Epithelial cell of alveolus of lung (primary cell): Measurements from ENCODE around the genes PCYOX1 and FIGLA.

DNA sequence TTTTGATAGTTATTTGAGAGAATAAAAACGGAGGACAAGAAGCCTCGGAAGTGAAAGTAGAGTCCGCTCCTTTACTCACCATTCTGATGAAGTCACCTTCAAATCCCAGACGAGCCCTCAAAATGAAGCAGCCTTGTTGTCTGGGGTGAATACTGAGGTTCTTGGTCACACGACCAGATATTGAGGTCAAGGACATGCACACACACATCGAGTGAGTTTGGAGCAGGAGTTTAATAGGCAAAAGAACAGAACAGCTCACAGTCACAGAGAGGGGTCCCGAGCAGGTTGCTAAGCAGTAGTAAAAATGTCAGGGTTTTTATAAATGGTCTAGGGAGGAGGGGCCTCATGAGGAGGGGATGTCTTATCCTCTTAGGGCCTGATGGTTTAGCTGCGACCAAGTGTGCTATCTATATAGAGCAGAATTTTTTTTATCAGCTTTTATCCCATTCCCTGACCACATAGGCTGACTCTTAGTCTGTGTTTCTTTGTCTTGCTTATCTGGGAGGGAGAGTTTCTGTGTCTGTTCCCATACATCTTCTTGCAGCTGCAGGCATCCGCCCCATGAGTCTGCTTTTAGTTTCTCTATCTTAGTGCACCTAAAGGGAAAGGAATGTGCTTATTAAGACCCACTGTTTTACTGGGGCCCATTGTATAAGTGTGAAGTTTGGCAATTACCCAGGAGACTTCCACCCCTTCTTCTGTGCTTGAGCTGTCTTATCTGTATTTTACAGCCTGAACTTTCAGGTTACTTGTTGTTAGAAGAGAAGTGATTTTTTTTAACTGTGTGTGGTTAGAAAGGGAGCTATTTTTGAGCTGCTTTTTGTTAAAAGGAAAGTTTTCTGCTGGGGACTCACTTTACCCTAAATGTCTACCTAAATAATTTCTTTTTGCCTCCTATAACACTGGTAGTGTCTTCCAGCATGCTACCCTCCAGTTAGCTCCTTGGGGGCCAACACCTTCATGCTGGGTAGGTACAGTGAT is 30.5 kb upstream of the GMCL1 start:
- RAMPAGE, long total RNA = no peak
- RRBS = no CpG with 5 or more reads among the region's 9 CpGs

DNA sequence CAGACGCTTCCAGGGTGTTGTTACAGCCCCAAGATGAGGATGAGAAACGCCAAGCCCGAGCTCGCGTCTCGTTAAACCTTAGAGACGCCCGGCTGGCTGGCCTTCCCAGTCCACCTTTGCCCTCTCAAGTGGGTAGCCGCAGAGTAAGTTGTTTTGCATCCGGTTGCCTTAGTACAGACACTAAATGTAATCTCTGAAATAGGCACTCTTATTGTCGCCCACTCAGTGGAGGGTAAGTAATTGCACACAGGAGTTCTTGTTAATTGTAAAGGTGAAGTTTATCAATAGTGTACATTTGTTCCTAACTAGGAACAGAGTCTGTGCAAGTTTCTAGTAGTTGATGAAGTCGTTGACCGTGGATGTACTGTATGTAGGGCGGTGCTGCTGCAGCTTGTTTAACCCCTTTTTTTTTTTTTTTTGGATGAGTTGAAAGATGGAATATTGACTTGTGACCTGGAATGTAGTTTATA is 936 bp downstream of the GMCL1 start:
- RAMPAGE, long total RNA = no peak
- RRBS = 2% methylated on average over 3 of the region's 14 CpGs

- RAMPAGE, long total RNA = no peak
- RRBS = no CpG with 5 or more reads among the region's 8 CpGs
Observed at GRCh38 chr2:69921114-69921999, 6.4 kb downstream of the MXD1 start.

DNA sequence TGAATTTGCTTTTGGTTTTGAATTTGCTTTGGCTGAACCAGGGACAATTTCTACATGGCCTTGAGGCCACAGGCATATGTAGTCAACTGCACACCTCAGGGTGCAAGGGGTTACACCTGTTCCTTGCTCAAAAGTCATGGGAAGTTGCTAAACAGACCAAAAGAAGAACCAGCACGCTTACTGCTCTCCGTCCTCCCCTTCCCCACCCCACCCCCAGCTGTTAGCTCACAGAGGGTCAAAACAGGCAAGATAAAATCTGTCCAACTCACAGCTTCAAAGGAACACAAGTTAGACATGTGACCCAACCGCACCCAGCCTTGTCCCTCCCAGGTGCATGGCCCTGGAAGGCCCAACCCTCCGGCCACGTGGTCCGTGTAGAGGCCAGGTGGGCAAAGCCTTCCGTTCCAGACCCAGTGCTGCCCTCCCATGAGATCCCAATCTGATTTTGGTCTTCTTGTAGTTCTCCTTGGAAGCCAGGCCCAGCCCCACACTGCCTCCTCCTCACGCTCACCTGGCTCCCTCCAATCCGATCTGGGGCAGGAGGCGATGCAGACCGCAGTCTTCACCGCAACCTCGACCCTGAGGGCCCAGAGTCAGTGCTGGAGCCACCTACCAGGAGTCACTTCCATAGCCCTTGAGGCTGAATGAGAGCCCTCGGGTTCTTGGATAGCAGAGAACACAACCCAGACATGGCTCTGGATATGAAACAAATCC is 14.5 kb upstream of the ASPRV1 start:
- RAMPAGE, long total RNA = no peak
- RRBS = no CpG with 5 or more reads among the region's 14 CpGs

GRCh38 chr2:70009783-70011002 is 48.8 kb upstream of the ASPRV1 start:
- RAMPAGE, long total RNA = no peak
- RRBS = no CpG with 5 or more reads among the region's 14 CpGs

GRCh38 chr2:70043378-70044023 is 43.8 kb upstream of the PCBP1 start:
- RAMPAGE, long total RNA = no peak
- RRBS = no CpG with 5 or more reads among the region's 5 CpGs

GRCh38 chr2:70044688-70045499 is 42.4 kb upstream of the PCBP1 start:
- RAMPAGE, long total RNA = no peak
- RRBS = no CpG with 5 or more reads among the region's 9 CpGs

- RAMPAGE, long total RNA = no peak
- RRBS = no CpG with 5 or more reads among the region's 15 CpGs
Observed at GRCh38 chr2:70084885-70086000, 2.0 kb upstream of the PCBP1 start.

DNA sequence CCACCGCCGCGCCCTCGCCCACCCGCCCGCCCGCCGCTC is within 50 bp of the PCBP1 start:
- RAMPAGE, long total RNA = no peak
- RRBS = under 1% methylated on average over 5 of the region's 8 CpGs

DNA sequence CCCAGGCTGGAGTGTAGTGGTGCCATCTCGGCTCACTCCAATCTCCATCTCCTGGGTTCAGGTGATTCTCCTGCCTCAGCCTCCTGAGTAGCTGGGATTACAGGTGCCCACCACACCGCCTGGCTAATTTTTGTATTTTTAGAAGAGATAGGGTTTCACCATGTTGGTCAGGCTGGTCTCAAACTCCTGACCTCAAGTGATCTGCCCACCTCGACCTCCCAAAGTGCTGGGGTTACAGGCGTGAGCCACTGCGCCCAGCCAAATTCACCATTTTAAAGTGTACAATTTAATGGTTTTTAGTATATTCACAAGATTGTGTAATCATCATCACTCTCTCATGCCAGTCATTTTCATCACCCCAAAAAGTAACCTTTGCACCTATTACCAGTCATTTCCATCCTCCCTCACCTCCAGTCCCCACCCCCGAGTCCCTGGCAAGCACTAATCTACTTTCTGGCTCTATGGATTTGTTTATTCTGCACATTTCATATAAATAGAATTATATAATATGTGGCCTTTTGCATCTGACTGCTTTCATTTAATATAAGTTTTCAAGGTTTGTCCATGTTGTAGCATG is 10.7 kb downstream of the PCBP1 start:
- RAMPAGE, long total RNA = no peak
- RRBS = no CpG with 5 or more reads among the region's 6 CpGs

DNA sequence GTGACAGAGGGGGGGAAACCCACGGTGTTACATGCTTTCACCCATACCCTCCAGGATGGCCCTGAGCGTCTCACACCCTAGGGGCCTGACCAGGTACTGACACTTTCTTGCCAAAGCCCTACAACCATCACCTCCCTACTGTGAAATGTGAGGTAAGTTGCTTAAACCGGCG is 49.8 kb downstream of the C2orf42 start:
- RAMPAGE, long total RNA = no peak
- RRBS = no CpG with 5 or more reads among the region's 4 CpGs

- RAMPAGE, long total RNA = no peak
- RRBS = no CpG with 5 or more reads among the region's 10 CpGs
Observed at GRCh38 chr2:70141330-70141885, 49.4 kb downstream of the C2orf42 start.

DNA sequence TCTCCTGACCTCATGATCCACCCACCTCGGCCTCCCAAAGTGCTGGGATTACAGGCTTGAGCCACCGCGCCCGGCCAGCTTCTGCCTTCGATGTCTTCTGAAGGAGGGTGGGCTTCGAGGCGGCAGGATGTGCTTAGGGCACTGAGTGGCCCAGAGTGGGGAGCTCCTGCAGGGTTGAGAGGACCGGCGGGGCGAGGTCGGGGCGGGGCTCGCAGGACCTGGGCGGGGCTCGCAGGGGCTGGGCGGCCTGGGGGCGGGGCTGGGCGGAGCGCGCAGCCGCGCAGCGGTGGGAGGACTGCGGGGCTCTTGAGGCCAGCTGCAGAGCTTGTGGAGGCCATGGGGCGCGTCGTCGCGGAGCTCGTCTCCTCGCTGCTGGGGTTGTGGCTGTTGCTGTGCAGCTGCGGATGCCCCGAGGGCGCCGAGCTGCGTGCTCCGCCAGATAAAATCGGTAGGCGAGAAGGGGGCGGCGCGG is at the start of gene PCYOX1:
Gene PCYOX1 (plus strand): TSS at position 309 of the 472 bp plus-strand sequence.
- RAMPAGE, long total RNA = start-site peak on the plus strand centred at position 303 of the sequence, 60 bp wide, 584 and 660 reads in 2 replicates
- RRBS = no CpG with 5 or more reads among the region's 42 CpGs

DNA sequence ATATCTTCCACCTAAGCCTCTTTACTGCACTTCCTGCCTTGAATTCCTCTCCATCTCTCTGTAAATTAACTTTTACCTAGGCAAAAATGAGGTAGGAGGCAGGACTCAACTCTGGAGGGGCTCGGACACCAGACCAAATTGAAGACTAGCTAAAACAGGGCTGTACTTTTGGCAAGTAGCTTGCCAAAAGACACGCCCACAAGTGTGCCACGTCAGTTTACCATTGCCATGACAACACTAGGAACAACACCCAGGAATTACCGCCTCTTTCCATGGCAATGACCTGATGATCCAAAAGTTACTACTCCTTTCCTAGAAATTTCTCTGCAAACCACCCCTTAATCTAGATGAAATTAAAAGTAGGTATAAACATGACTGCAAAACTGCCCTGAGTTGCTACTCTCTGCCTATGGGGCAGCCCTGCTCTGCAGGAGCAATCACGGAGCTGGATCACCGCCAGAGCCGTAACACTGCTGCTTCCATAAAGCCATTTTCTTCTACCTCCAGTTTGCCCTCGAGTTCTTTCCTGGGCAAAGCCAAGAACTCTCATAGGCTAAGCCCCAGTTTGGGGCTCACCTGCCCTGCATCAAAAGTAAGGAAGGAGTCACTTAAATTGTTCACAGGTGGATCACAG is 65.9 kb upstream of the FAM136A start:
- RAMPAGE, long total RNA = no peak
- RRBS = no CpG with 5 or more reads among the region's 8 CpGs

GRCh38 chr2:70403095-70403664 is 101.3 kb upstream of the FAM136A start:
- RAMPAGE, long total RNA = no peak
- RRBS = no CpG with 5 or more reads among the region's 7 CpGs

- RAMPAGE, long total RNA = no peak
- RRBS = no CpG with 5 or more reads among the region's 3 CpGs
Observed at GRCh38 chr2:70524824-70525661, 28.6 kb downstream of the TGFA start.

GRCh38 chr2:70715311-70715675 is 52.7 kb downstream of the ADD2 start:
- RAMPAGE, long total RNA = no peak
- RRBS = no CpG with 5 or more reads among the region's 3 CpGs

DNA sequence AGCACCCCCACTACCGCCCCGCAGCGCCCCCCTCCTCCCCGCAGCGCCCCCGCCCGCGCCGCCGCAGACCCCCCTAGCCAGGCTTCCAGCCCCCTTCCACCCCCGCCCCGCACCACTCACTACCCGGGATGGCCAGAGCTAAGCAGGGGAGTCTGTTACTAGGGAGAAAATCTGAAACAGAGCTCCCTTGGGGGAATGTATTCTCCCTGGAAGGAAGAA is 260 bp upstream of the ADD2 start:
- RAMPAGE, long total RNA = no peak
- RRBS = no CpG with 5 or more reads among the region's 13 CpGs

- RAMPAGE, long total RNA = no peak
- RRBS = 7% methylated on average over 16 of the region's 61 CpGs
Observed at GRCh38 chr2:70790369-70791051, at the start of gene FIGLA. Gene FIGLA (minus strand): TSS chr2:70790643.

- RAMPAGE, long total RNA = no peak
- RRBS = no CpG with 5 or more reads among the region's 3 CpGs
Observed at GRCh38 chr2:70851761-70852127, 16.1 kb upstream of the CD207 start.